Right atrium auricular region (tissue), 2 donors: ENCODE measurements around the genes PSORS1C1, MICA and AIF1.

- PRO-cap, result no peak
- RAMPAGE, long total RNA, 2 experiments, result no peak in any of the 2 experiments
Observed at GRCh38 chr6:31040787-31041899, 30.9 kb downstream of the MUC22 start.

GRCh38 chr6:31079575-31080098 is 32.7 kb downstream of the C6orf15 start:
- PRO-cap, result no peak
- RAMPAGE, long total RNA, 2 experiments, result no peak in any of the 2 experiments

GRCh38 chr6:31114554-31114938 is at the start of gene PSORS1C1:
TSS of gene PSORS1C1 (plus strand) at chr6:31114800.
- PRO-cap, result unidirectional peak, plus-strand start at chr6:31114803
- RAMPAGE, long total RNA, 2 experiments, result start-site peak on the plus strand in 1 of 2 experiments, at chr6:31114797-31114847 at its widest, 23 reads per replicate

- PRO-cap, result no peak
- RAMPAGE, long total RNA, 2 experiments, result no peak in any of the 2 experiments
Observed at GRCh38 chr6:31117383-31118241, 2.6 kb downstream of the CDSN start.

DNA sequence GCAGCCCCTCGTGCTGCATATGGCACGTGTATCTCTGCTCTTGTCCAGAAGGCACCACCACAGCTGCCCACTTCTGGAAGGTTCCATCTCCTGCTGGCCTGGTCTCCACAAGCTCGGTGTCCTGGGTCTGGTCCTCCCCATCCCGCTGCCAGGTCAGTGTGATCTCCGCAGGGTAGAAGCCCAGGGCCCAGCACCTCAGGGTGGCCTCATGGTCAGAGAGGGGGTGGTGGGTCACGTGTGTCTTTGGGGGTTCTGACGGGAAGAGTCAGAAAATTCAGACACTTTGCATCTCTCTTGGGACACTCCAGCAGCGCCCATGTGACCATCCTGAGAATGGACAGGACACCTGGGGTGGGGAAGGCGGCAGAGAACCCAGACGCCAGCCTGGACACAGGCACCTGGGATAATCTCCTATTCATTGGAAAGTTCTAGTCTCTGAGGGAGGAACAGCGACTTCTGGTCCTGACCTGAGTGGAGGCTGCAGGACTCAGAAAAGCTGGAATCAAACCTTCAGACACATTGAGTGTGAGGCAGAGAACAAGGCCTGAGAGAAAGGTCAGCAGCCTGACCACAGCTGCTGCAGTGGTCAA is 1.6 kb downstream of the HLA-C start:
- PRO-cap, result no peak
- RAMPAGE, long total RNA, 2 experiments, result no peak in any of the 2 experiments

DNA sequence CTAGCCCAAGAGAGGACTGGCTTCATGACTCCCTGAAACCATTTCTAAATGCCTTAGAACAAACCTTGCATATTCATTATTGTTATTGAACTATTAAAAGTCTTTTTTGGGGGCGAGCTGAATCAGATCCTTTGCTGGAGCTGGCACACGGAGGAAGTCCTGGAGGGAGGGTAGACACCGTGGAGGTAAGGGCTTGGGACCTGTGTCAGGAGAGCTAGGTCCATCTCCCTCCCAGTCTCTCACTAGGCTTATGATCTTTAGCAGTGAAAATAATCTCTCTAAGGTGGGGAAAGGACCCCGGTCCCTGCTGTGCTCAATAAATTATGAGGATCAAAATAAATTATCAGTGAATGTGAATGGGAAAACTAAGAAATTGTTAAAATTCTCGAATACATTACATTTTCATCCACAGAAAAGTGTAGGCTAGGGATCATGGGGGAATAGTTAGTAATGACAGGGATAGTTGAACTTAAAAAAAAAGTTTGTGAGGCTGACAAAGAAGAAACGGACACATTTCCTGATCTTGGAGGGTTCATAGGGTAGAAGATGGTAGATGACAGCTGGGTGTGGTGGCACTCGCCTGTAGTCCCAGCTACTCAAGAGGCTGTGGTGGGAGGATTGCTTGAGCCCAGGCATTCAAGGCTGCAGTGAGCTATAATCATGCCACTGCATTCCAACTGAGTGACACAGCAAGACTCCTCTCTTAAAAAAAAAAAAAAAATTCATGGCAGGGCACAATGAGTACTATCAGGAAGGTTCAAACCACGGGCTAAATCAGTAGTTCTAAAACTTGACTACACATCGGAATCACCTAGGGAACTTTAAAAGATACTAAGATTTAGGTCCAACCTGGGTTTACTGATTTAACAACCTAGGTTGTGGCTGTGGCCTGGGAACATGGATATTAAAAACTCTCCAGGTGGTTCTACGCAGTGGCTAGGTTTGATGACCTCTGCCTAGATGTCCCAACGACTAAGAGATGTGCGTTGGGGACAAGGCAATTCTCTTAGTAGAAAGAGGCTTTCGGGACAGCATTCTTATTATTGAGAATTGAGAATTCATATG is 2.1 kb upstream of the MICA start:
- PRO-cap, result bidirectional peak, plus-strand start at position 777 of the sequence, minus-strand start at position 662 of the sequence
- RAMPAGE, long total RNA, 2 experiments, result no peak in any of the 2 experiments

DNA sequence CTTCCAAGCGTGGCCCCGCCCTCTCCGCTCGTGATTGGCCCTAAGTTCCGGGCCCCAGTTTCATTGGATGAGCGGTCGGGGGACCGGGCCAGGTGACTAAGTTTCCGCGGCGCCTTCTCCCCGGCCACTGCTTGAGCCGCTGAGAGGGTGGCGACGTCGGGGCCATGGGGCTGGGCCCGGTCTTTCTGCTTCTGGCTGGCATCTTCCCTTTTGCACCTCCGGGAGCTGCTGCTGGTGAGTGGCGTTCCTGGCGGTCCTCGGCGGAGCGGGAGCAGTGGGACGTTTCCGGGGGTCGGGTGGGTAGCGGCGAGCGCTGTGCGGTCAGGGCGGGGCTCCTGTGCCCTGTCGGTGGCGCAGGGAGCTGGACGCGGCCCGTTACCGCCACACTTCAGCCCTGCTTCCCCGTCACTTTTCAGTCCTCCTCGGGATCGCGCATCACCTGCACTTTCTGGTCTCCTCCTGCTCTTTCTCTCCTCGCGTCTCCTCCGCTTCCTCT is at the start of gene MICA:
MICA (plus strand) TSS at position 127 of the 496 bp plus-strand sequence.
- PRO-cap, result bidirectional peak, plus-strand start at position 127 of the sequence, minus-strand start outside the sequence
- RAMPAGE, long total RNA, 2 experiments, result start-site peak on the plus strand in 2 of 2 experiments, centred at positions 119 to 128 of the sequence, 40 to 44 reads per replicate

- PRO-cap, result no peak
- RAMPAGE, long total RNA, 2 experiments, result no peak in any of the 2 experiments
Observed at GRCh38 chr6:31495052-31495610, 2.8 kb upstream of the MICB start.

DNA sequence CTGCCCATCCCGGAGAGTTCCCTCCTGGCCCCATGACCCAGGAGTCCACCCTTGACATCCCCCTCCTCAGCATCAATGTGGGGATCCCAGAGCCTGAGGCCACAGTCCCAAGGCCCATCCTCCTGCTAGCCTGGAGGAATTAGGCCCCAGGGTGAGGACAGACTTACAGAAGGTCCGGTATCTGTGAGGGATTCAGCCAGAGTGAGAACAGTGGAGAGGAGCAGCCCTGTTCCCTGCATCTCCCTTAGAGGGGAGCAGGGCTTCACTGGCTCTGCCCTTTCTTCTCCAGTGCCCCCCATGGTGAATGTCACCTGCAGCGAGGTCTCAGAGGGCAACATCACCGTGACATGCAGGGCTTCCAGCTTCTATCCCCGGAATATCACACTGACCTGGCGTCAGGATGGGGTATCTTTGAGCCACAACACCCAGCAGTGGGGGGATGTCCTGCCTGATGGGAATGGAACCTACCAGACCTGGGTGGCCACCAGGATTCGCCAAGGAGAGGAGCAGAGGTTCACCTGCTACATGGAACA is 8.9 kb downstream of the MICB start:
- PRO-cap, result no peak
- RAMPAGE, long total RNA, 2 experiments, result no peak in any of the 2 experiments

- PRO-cap, result no peak
- RAMPAGE, long total RNA, 2 experiments, result no peak in any of the 2 experiments
Observed at GRCh38 chr6:31547964-31548283, 516 bp downstream of the NFKBIL1 start.

GRCh38 chr6:31576553-31577530 is 1.5 kb downstream of the TNF start:
- PRO-cap, result no peak
- RAMPAGE, long total RNA, 2 experiments, result no peak in any of the 2 experiments

GRCh38 chr6:31614796-31615495 is at the start of gene AIF1:
TSS of gene AIF1 (plus strand) at chr6:31615234.
- PRO-cap, result no peak
- RAMPAGE, long total RNA, 2 experiments, result start-site peak on the plus strand in 2 of 2 experiments, at chr6:31615227-31615278 at its widest, 113 to 296 reads per replicate

DNA sequence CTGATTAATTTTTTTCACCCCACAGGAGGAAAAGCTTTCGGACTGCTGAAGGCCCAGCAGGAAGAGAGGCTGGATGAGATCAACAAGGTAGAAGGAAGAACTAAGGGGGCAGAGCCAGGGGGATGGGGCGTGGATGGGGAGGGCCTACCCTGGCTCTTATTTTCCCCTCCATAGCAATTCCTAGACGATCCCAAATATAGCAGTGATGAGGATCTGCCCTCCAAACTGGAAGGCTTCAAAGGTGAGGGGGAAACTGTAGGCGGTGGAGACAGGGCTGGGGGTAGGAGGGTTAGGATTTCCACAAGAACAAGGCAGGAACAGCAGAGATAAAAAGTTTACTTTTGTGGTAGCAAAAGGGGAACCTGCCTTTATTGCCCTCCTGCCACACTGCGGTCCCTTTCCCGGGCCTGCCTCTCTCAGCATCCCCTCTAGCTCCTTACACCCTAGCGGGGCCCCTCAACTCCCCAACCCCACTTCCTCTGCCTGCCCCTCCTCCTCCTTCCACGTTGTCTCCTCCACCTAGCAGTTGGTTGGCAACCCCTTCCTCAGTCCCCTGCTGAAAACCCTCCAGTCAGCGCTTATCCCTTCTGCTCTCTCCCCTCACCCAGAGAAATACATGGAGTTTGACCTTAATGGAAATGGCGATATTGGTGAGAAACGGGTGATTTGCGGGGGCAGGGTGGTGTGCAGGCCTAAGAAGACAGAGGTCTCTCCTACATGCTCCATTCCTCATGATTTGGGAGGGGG is 635 bp downstream of the AIF1 start:
- PRO-cap, result no peak
- RAMPAGE, long total RNA, 2 experiments, result start-site peak on the plus strand in 2 of 2 experiments, centred at positions 82 to 187 of the sequence, 7 to 35 reads per replicate

DNA sequence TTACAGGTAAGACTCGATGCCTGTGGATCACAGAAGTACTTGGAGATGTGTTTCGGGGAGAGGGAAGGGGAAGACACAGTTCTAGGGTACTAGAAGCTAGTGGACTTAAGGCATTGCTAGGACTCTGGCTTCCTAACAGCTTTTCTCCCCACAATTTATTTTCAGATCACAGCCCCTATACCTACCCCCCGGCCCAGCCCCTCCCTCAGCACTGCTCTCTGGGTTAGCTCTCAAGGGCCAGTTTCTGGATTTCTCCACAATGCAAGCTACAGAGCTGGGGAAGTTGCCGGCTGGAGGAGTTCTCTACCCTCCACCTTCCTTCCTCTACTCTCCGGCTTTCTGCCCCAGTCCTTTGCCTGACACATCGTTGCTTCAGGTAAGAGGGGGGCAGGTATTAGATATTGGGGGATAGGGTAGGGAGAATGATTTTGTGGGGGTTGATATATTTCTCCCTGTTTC is 15.6 kb downstream of the PRRC2A start:
- PRO-cap, result no peak
- RAMPAGE, long total RNA, 2 experiments, result no peak in any of the 2 experiments

DNA sequence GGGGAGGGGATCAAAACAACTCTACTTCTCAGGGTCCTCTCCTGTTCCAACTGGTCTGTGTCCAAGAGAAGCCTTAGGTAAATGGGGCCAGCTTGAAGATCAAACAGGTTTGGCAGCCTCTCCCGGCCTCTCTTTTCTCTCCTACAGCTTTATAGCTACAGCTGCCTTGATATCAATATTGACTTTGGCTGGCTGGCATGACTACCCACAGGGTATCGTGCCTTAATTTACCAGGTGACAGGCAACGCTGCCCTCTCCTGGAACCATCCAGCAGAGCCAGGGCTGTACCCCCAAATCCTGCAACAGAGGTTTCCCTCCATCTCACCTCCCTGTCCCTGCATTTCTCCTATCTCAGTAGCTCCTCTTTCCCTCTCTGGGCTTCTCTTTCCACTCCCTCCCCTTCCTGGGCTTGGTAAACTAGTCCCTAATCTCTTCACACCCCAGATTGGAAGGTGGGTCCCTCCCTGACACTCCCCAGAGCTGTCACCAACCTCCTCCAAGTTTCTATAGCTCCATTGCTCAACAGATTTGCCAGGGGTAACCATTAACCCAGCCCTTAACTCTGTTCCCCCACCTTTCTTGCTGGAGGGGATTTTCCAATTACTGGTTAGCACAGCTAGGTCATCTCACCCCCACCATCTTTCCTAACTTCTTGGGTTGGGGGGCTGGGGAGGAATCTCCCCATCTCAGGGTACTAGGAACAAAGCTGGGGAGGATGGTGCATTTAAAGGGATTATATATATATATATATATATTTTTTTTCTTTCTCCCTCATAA is 1.3 kb upstream of the MSH5 start:
- PRO-cap, result no peak
- RAMPAGE, long total RNA, 2 experiments, result no peak in any of the 2 experiments

GRCh38 chr6:31775065-31775550 is 2.0 kb downstream of the VWA7 start:
- PRO-cap, result no peak
- RAMPAGE, long total RNA, 2 experiments, result no peak in any of the 2 experiments

- PRO-cap, result no peak
- RAMPAGE, long total RNA, 2 experiments, result no peak in any of the 2 experiments
Observed at GRCh38 chr6:31791388-31791711, 4.2 kb downstream of the VARS1 start.

DNA sequence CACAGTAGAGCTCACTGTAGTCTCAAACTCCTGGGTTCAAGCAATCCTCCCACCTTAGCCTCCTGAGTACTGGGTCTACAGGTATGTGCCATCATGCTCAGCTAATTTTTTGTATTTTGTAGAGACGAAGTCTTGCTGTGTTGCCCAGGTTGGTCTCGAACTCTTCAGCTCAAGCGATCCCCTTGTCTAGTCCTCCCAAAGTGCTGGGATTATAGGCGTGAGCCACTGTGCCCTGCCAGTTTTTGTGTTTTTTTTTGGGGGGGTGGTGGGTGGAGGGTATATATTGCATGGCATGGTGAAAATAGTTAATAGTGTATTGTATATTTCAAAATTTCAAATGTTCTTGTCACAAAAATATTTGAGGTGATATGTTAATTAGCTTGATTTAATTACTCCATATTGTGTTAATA is 3.5 kb downstream of the HSPA1B start:
- PRO-cap, result no peak
- RAMPAGE, long total RNA, 2 experiments, result no peak in any of the 2 experiments

DNA sequence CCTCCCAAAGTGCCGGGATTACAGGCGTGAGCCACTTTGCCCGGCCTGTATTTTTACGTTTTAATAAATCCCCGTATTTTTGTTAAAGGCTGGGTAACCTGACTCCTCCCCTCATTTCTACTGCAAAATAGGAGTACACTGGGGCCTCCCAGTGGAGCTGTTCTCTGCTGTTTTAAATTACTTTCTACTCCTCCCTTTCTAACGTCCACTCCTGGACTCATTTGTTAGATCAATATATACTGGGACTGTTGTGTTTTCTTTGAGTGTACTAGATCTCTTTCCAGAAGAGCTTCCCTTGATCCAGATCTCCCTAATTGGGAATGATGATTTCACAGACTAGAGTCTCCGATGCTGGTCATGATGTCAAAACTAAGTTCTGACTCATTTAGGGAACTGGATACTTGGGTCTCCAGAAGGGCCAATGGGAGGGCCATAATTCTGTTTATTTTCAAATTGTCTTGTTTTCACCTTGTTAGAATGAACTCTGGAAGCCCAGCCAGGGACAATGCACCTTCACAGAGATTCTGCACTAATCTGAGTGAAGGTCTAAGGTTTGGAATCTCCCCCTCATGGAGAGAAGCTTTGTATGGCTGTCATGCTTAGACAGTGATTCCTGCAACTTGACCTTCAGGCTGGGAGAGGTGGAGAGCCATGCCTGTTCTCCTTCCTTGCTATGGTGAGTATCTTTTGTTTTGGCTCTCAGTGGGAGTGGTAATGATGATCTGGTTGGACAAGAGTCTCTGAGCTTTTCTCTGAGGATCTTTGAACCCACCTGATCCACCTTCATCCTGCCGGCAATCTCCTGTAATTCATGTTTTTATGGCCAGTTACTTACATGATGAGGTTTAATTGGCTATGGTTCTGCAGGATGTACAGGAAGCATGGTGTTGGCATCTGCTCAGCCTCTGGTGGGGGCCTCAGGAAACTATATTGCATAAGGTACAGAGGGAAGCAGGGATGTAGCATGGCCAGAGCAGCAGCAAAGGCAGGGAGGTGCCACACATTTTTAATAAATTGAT is 9.5 kb downstream of the HSPA1B start:
- PRO-cap, result no peak
- RAMPAGE, long total RNA, 2 experiments, result no peak in any of the 2 experiments

DNA sequence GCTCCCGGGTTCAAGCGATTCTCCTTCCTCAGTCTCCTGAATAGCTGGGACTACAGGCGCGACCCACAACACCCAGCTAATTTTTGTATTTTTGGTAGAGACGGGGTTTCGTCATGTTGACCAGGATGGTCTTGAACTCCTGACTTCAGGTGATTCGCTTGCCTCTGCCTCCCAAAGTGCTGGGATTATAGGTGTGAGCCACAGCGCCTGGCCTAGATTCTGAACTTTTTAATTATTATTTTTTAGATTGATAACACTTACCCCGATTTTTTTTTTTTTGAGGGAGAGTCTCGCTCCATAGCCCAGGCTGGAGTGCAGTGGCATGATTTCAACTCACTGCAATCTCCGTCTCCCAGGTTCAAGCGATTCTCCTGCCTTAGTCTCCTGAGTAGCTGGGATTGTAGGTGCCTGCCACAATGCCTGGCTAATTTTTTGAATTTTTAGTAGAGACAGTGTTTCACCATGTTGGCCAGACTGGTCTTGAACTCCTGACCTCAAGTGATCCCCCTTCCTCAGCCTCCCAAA is 6.9 kb downstream of the NEU1 start:
- PRO-cap, result no peak
- RAMPAGE, long total RNA, 2 experiments, result no peak in any of the 2 experiments